ENCODE data around the gene RBM20.

GRCh38 chr10:110506946-110507482, 9.3 kb downstream of the DUSP5 start:
- PRO-cap = no peak

- PRO-cap = no peak
Measured at GRCh38 chr10:110581849-110582219, 14.3 kb downstream of the SMC3 start.

DNA sequence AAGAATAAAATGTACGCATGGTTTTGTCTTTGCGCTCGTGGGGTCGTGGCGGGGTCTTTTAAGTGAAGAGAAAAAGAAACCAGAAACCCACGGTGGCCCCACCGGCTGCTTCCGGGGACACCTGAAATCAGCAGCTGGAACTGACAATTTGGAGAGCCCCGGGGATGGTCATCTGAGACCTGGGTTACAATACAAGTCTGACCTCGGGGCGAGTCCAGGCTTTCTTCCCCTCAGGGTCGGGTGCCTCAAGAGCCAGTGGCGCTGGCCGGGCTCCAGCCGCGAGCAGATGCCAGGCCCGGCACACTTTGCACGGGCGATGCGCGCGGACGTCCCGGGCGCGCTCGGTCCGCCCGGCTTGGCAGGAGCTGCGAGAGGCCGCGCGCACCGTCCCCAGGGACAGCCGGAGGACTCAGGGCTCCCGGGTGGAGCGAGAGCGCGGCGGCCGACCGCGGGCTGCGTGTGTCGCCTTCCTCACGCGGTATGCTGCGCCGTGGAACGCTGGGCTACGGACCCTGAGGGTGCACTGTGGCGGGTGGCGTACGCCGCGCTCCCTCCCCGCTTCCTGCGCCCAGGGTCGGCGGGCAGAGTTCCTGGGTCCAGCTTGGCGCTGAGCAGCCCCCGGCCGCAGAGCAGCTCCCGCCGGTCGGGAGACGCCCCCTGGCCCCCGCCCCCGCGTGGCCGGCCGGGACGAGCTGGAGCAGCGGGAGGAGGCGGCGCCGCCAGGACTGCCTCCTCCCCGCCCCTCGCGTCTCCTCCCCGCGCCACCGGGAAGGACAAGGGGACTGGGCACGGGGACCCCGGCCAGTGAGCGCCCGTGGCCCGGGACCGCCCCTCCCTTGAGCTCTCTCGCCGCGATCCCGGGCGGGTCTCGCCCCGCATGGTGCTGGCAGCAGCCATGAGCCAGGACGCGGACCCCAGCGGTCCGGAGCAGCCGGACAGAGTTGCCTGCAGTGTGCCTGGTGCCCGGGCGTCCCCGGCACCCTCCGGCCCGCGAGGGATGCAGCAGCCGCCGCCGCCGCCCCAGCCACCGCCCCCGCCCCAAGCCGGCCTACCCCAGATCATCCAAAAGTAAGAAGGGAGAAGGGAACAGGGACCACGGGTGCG, at the start of gene RBM20:
Gene RBM20 (plus strand): TSS at position 759 of the 1,104 bp plus-strand sequence.
- PRO-cap = unidirectional peak, plus-strand start at position 412 of the sequence

DNA sequence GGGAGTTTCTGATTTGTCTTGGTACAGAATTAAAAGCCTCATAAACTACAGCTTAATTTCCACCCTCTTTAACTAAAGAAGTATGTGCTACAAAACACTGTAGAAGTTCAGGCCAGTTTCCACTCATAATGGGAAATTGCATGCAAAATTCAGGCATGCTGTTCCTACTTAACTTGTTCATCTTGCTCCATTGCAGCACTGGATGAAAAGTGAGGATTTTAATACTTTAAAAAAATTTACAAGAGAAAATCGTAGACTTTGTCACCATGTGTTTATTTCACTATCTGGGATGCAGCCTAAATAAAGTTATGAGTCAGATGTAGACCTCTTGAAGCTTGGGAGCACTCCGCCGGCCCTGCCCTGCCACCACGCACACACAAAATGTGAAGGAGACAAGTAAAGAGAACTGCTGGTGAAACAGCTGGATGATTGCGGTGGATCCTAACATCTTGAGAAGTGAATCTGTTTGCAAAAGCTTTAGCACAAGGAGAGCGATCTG, 40.4 kb downstream of the RBM20 start:
- PRO-cap = no peak

DNA sequence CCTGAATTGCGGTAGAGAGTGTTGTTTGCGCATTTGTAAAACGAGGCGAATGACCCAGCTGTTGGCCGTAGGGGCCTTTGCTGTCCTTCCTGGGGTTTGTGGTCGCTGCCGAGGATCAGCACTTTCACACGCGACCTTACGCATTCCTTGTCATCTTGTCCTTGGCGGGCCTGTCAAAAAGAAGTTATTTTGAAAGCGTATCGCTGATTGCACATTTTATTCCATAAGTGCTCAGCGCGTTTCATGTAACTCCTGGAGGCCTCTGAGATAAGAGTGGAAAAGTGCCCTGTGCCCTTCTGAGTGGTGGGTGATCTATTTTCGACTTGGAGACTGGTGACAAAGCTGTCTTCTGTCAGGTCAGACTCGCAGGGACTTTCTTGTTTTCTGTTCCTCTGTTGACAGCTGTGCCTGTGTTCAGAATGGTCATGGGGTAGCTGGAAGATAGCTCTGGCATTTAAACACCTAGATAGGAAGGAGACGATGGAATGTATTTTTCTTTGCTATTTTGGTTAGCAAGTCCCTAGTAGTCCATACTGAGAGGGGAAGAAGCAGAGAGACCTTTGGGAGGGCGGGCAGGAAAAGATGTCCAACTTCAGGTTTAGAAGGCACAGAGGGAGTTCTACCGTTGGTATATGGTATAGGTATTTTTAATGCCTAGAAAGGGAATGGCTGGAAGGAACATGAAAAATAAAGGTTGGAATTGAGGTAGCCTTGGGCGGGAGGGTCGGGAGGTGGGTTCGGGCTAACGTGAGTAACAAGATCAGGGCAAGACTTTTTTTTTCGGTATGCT, 41.1 kb downstream of the RBM20 start:
- PRO-cap = no peak

GRCh38 chr10:110699061-110699216, 54.8 kb downstream of the RBM20 start:
- PRO-cap = no peak

DNA sequence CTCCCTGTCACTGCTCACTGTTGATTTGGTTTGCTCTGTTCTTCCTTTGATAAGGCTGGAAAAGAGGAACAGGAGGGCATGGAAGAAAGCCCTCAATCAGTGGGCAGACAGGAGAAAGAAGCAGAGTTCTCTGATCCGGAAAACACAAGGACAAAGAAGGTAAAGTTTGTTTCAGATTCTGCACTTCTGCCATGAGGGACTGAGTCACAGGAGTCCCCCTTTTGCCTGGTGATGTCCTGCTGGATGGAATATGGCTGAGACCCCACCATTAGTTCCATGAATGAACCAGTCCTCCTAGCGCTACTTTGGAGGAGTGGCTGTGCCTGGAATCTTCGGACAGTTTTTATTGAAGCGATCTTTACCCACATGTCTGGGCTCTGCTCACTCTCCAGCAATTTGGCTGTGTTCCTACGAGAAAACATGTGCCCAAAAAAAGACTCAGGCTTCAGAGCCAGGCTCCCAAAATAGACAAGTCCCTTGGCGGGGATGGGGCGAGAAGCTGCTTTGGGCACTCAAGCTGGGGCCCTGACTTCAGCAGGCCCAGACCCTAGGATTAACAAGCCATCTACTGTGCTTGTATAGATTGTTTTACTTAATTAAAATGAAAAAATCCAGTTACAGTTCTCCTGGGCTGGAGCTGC, 51.6 kb upstream of the PDCD4 start:
- PRO-cap = no peak

- PRO-cap = no peak
Measured at GRCh38 chr10:110846348-110846658, 25.4 kb upstream of the PDCD4 start.

DNA sequence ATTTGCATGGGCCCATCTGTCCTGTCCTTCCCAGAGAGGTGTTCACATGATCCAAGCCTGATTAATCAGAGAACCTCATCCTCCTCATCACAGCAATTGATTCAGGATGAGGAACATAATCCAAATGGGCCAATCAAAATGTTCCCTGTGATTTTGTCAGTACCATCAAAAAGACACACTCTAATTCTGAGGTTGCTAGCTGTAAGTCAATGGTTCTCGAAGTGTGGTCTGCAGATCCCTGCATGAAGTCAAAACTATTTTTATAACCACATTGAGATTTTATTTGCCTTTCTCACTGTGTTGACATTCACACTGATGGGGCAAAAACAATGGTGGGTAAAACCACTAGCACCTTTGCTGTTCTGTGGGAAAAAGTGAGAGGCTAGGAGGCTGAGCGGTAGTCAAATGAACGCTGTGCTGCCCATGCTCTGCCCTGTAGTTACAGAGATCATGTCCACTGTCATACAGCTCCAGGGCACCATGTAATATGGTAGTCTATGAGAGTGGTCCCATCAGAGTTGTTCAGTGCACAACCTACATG, 21.7 kb upstream of the PDCD4 start:
- PRO-cap = no peak

DNA sequence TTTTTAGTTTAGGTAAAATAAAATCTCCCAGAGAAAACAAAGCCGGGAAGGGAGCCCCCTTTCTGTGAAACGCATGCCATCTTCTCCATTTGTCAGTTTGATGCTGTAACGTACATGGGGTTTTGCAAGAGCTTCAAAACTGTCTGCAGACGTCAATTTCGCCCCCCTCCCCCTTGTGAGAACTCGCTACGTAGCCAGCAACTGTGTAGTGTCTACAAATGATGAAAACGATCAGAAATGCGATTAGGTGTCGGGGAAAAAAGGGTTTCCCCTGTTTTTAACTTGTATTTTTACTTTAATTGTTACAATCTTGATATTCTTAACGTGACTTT, 972 bp downstream of the PDCD4 start:
- PRO-cap = bidirectional peak, plus-strand start at position 217 of the sequence, minus-strand start at position 99 of the sequence

GRCh38 chr10:112223155-112224209, 39.9 kb upstream of the GPAM start:
- PRO-cap = no peak

GRCh38 chr10:112227122-112228095, 43.8 kb upstream of the GPAM start:
- PRO-cap = no peak

DNA sequence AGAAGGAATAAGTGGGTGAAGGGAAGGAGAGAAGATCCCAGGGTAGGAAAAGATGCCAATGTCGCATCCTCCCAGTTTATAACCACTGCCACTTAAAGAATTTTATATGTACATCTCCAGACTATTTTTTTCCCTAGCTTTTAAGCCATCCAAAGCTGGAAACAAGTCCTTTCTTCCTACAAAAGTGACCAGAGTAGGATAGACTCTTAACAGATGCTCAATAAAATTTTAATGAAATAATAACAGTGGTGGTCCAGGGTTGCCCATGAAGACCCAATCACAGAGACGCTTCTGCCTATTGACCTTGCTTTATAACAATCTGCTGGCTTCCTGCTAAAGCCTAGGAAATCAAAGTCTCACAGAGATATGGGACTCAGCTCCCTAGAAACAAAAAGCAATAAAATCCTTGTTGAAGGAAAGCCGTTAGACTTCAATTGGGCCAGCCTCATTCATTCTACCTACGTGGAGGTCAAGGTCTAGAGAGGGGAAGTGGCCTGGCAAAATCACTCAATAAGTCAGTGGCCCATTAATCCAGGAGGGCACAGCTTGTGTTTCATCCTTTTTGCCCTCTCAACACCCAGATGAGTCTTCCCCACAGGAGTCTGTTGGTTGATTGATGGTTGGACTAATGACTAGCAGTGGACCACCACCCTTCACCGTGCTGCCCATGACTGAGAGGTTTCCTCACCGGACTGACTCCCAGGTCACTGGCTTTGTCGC, 40.6 kb upstream of the ACSL5 start:
- PRO-cap = no peak

- PRO-cap = no peak
Measured at GRCh38 chr10:112394416-112394998, 20.6 kb downstream of the ACSL5 start.

- PRO-cap = no peak
Measured at GRCh38 chr10:112413112-112413518, 33.6 kb downstream of the ZDHHC6 start.

GRCh38 chr10:112480164-112480580, 33.2 kb downstream of the VTI1A start:
- PRO-cap = no peak

DNA sequence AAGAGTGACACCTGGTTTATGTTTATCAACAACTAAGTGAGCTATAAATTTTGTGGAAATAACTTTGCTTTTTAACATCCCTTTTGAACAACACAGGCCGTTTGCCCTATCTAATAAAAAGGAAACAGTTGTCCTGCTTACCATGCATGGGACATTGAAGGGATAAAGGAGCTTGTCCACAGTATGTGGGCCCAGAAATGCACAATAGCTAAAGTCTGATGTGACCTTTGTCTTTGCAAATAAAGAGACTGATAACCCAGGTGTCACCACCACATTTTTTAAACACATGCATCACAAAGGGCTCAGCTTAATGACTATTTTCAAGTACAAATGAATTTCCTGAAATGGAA, 221.8 kb upstream of the TCF7L2 start:
- PRO-cap = no peak

DNA sequence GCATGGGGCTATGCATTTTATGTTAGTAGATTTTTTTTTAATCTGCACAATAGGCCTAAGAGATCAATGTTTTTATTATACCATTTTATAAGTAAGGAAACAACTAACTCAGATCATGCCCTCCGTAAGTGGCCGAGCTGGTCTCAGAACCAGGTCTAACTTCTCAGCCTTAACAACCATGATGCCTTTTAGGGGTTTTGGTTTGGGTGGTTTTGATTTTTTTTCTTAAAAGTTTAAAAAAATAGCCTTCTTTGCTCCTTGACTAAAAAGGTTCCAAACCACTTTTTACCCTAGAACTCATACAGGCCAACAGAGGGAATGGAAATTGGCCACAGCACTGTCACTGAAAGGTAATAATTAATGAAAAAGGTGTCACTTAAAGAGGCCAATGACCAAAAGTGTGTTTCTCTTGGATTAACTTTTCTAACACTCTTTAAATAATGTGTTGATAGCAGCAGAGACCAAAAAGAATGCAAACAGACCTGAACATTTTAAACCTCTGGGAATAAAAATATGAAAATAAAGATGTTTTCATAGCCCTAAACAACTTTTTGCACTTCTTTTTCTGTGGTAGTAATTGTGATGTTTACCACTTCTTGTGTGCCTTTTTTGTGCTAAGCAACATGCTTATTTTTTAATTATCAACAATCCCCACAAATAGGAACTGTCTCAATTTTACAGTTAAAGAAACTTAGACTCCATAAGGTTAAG, 221.1 kb upstream of the TCF7L2 start:
- PRO-cap = no peak

DNA sequence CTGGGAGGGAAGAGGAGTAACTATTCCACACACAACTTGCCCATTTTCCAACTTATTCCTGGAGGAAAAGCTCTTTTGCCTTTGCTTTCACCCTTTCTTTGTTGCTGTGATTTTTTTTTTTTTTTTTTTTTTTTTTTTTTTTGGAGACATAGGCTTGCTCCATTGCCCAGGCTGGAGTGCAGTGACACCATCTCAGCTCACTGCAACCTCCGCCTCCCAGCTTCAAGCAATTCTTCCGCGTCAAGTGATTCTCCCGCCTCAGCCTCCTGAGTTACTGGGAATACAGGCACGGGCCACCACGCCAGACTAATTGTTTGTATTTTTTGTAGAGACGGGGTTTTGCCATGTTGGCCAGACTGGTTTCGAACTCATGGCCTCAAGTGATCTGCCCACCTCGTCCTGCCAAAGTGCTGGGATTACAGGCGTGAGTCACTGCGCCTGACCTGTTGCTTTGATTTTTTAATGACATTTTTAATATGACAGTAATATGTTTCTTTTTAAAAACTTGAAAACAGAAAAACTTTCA, 192.7 kb upstream of the TCF7L2 start:
- PRO-cap = no peak

- PRO-cap = no peak
Measured at GRCh38 chr10:112773427-112774025, 176.5 kb upstream of the TCF7L2 start.

Data from sciatic nerve (tissue), 1 donor.